Neural cell (in vitro differentiated cells): Measurements from ENCODE around the gene MILR1.

DNA sequence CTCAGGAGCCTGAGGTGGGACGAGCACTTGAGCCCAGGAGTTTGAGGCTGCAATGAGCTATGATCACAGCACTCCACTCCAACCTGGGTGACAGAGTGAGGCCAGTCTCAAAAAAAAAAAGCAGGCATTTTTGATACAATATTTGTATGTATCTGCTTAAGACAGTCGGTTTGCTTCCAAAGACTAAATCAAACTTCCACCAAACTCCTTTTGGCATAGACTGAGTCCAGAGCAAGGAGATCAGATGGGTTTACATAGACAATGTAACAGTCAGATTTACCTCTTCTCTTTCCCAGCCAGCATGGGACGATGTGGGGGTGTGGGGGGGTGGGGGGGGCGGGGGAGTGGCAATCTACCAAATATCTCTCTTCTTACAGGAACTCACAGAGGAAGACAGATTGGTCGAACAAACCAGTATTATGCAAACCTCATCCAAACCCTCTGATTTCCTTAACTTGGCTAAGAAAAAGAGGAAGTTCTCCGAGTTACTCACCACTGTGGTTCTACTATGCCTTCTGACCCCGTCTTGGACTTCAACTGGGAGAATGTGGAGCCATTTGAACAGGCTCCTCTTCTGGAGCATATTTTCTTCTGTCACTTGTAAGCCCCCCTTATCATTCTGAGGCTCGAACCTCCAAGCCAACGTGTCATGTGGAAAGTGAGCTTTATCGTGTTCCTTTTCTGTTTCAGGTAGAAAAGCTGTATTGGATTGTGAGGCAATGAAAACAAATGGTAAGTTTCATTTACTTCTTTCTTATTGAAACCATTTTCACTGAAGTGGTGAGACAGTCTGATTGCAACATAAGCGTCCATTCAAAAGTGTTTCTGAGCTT is at the start of gene MILR1:
Gene MILR1 (plus strand): TSS at position 492 of the 833 bp plus-strand sequence.
- RAMPAGE, long total RNA, result no peak

GRCh38 chr17:64496458-64496701 is 474 bp downstream of the POLG2 start:
- RAMPAGE, long total RNA, result no peak

DNA sequence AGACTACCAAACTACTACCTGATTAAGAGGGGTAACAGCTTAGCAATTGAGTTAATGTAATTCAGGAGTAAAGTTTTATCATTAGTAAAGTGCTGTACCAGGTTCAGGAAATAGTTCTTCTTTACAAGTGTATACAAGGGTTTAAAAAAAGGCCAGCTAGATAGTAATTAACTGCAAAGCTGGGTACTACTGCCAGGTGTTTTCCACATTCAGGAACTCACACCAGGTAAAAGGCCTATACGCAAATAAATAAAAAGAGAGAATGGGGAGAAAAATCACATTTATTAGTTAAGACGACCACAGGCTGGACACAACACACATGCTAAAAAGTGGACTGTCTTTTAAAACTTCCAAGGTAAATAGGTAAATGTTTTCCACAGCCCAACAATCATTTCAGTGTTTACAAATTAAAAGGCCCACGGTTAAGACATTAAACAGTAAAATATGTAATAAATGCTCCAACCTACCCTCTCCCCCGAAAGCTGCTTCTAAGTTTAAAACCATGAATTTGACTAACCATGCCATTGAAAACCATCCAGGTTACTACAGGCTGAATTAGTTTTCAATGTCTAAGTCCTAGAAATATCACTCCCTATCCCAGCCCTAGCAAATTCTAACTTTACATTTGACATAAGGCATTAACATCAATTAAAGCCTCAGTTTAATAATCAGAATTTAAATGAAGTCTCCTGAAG is 1.3 kb upstream of the POLG2 start:
- RAMPAGE, long total RNA, result no peak

DNA sequence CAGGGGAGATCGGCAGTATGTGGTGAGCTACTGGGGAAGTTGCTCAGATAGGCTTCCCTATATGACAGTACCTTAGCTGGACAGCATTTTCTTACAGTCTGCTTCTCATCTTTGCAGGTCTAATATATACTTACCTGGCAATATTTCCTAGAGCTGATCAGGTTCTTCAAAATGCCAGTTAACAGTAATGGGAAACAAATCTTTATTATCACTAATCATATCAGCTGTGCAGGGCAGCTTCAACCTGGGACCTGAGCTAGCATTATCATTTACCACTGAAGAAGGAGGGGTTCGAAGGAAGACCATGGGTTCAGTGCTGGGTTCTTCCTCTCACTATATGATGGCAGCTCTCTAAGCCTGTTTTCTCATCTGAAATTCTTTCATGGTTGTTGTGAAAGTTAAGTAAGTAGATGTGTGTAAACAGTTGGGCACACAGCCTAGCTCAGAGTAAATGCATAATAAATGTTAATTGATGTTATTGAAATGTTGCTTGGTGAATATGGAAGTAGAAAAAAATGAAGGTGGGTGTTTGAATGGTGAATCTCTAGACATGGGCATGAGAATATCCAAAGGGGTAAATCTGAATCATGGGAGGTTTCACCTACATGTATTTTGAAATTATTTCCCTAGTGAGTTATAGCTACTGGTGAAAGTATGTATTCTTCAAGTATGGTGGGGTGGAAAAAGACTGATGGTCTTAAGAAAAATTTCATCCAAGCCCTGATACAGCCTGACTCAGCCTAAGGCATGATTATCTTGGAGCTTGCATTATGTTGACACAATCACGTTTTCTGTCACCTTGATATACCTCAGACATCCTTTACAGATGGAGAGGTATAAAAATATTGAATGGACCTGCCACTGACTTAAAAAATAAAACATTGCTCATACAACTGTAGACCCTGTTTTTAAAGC is 9.1 kb downstream of the CEP95 start:
- RAMPAGE, long total RNA, result no peak

- RAMPAGE, long total RNA, result no peak
These were observed 23.9 kb downstream of the CEP95 start for GRCh38 chr17:64530431-64531345.

DNA sequence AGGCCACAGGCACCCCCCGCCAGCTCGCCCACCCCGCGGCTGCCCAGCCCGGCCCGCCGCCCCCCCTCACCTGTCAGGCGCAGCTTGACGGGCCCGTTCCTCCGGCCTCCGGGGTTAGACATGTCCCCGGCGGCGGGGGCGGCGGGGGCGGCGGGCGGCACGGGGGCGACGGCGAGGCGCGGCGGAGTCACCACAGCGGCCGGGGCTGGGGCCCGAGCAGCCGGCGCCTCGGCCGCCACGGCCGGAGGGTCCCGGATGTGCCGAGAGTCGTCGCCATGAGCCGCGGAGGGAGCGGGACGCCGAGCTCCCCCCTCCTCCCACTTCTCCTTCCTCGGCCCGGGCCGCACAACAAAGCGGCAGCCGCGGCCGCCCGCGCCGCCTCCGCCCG is 354 bp downstream of the SMURF2 start:
- RAMPAGE, long total RNA, result no peak

DNA sequence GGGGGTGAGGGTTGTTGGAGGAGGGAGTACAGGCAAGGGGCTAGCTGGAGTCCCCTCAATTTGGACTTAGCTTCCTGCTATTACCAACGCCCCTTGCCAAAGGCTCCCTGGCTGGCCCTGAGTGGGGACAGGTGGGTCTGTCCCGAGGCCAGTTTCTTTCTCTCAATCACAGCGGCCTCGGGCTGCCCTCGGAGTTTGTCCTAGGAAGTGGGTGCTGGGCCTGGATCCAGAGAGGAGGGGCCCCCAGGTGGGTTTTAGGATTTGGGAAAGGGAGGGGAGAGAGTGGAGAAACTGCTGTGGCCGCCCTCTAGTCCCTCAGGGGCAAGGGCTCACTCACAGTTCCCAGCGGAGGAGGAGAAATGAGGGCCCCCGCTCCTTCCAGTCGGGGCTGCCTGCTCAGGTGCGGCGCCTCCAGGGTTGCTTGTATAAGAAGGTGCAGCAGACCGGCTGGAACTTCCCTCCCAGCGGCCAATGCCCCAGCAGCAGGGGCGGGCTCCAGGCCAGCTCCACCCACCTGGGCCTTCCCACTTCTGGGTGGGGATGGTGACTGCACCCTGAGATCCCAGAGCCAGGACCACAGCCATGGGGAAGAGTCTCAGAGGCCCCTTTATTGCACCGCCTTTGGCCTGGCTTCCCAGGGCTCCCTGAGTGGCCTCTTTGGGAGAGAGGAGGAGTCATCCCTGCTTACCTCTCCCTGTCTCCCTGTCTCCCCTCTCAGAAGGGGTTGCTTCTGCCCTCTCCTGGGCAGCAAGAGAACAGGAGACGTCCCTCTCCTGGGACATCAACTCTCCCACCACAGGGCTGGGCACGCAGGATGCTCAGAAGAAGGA is 111.9 kb upstream of the SMURF2 start:
- RAMPAGE, long total RNA, result no peak

- RAMPAGE, long total RNA, result no peak
These were observed 45.9 kb upstream of the LRRC37A3 start for GRCh38 chr17:64965076-64965704.

GRCh38 chr17:64974089-64974891 is 55.0 kb upstream of the LRRC37A3 start:
- RAMPAGE, long total RNA, result no peak

GRCh38 chr17:65001658-65002032 is 54.9 kb downstream of the GNA13 start:
- RAMPAGE, long total RNA, result no peak

DNA sequence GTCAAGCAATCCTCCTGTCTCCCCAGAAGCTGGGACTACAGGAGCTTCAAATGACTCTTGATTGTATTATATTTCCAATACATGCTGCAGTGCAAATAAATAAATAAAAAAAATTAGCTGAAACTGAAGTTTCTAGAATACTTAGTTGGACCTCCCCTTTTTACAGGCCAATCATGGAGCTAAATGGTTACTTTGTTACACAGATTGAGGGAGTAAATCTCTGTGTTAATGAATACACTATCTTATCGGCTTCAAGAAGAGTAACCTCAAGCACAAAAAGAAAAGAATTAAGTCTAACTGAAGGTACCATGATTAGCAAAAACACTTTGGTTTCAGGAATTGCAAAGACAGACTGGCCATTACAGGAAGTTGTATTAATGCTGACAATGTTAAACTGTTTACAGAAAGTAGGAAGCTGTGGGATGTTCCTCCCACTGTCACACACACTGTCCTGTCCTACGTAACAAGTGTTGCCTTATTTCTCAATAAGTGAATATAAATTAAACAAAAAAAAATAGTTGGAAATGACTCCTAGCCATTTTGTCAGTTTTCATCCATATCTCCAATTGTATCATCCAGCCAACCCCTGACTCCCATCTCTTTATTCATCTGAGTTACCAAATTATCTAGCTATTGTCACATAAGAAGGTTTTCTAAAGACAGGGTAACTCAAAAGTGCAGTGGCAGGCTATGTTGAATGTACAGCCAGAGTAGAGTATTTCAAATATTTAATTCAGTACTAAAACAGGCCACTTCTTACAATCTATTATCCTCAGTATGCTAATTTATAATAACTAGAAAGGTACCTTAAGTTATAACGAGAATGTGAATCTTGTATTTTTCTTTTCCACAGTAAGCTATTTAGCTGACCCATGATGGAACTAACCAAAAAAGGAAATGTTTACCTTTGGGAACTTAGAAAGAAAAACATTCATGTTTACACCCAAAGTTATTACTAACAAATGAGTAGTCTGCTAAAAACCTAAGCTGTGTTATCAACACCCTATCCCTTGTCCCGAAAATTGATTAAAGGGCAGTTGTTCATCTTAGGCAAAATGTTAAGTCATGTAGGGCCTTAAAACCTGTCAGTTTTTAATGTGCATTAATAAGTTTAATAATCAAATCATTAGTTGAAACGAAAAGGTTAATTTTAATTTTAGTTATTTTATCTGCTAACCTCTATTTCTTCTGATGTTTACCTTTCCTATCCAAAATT is 8.4 kb downstream of the GNA13 start:
- RAMPAGE, long total RNA, result no peak

GRCh38 chr17:65055346-65055695 is 1.2 kb downstream of the GNA13 start:
- RAMPAGE, long total RNA, result no peak

- RAMPAGE, long total RNA, result no peak
These were observed 31.4 kb downstream of the AXIN2 start for GRCh38 chr17:65529615-65530885.

DNA sequence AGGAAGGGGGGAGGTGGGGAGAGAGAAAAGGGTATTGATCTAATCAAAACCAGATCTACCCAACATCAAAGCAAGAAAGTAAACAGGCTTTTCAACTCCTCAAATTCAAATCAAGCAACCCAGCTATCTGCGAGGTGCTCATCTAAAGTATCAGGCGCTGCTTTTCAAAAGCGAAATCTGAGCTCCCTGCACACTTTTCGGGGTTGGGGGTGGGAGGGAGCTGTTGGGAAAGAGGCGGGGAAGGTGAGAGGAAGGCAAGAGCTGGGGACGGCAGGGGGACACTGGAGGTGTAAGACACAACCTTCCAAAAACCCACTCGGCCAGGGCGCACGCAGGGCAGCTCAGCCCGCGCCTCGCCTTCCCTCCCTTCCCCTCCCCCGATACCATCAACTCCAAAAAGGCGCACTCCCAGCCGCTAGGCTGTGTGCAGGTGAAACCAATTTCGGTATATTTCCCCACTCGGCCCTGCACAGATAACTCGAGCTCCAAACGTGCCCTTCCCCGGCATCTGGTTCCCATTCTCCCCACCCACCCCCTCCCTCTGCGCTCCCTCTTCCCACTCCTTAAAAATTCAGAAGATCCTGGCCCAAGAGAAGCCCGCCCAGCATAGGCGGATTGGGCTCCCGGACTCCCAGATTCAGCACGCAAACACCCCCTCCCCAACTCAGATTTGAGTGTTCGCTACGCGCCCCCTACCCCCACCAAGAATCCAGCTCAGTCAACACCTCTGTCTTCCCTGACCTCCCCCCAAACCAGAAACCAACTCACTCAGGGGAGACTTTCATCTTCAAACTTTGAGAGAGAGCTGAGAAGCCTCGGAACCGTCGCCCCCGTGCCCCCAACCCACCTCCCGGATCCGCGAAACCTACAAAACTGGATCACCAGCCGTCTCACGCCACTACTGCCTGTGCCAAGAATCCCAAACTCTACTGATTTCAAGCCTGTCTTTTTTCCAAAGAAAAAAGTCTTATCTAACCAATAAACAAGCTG is 2.4 kb downstream of the AXIN2 start:
- RAMPAGE, long total RNA, result no peak

GRCh38 chr17:65750588-65751135 is 189.2 kb upstream of the AXIN2 start:
- RAMPAGE, long total RNA, result no peak

DNA sequence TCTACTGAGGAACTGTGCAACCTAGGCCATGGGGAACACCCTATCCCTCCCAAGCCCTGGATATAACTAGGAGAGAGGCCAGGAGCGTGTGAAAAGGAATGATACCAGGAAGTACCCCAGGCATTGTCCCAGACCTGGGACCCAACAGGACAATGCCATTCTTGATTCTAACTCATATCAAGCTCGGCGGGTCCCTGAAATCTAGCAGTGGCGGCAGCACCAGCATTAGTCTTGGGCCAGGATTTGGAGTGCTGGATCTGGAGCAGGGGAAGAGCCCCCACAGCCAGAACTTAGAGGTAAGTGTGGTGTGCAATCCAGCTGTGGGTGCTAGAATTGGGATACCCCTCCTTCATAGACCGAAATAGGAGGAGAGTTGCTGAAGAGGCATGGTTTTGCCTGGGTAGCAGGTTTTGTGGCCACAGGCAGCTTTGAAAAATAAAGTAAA is 170.9 kb downstream of the CEP112 start:
- RAMPAGE, long total RNA, result no peak

DNA sequence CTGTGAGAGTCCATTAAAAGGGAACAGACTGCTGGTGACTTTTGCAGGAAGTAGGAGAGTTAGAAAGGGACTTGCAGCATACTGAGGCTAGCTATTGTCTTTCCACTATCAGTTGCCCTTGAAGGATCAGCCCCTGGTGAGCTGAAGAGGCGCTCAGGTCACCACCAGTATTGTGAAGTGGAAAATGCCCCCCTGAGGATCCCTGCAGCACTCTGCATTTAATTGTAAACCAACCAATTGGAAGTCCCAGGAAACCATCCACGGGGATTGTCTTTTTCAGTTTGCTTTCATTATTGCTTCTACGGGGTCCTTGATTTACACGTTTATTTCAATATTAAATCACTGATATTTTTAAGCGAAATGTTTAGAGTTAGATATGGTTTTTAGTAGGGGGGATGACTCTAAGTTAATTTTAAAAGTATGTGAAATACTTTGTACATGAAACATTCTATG is 2.5 kb downstream of the PRKCA start:
- RAMPAGE, long total RNA, result no peak

DNA sequence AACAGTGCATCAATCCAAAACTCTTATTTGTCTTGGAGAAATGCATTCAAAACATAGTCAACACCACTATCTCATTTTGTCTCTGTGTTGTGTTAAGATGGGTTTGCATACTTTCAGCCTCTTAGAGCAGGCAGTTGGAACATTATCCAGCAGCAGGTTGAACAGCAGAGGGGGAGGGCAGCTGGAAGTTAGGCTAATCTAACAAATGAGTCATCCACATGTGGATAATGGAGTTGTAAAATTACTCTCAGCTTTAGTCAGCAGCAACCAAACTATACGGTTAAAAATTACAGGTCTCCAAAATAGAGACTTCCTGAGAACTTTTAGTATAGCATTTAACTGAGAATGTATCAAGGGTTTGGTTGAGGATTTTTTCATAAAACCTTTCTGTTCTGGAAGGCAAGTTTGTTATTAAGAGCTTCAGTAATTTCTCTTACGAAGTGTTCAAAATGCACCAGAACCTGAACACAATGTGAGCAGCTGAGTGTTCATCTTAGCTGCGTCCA is 46.2 kb downstream of the PRKCA start:
- RAMPAGE, long total RNA, result no peak

GRCh38 chr17:66399047-66399294 is 96.6 kb downstream of the PRKCA start:
- RAMPAGE, long total RNA, result no peak

- RAMPAGE, long total RNA, result no peak
These were observed 207.4 kb downstream of the PRKCA start for GRCh38 chr17:66509469-66510556.